Cardiac septum (tissue), 1 donor: ENCODE results near the gene B3GNT6.

GRCh38 chr11:75568586-75569232, 6.7 kb downstream of the SERPINH1 start:
- PRO-cap = no peak

DNA sequence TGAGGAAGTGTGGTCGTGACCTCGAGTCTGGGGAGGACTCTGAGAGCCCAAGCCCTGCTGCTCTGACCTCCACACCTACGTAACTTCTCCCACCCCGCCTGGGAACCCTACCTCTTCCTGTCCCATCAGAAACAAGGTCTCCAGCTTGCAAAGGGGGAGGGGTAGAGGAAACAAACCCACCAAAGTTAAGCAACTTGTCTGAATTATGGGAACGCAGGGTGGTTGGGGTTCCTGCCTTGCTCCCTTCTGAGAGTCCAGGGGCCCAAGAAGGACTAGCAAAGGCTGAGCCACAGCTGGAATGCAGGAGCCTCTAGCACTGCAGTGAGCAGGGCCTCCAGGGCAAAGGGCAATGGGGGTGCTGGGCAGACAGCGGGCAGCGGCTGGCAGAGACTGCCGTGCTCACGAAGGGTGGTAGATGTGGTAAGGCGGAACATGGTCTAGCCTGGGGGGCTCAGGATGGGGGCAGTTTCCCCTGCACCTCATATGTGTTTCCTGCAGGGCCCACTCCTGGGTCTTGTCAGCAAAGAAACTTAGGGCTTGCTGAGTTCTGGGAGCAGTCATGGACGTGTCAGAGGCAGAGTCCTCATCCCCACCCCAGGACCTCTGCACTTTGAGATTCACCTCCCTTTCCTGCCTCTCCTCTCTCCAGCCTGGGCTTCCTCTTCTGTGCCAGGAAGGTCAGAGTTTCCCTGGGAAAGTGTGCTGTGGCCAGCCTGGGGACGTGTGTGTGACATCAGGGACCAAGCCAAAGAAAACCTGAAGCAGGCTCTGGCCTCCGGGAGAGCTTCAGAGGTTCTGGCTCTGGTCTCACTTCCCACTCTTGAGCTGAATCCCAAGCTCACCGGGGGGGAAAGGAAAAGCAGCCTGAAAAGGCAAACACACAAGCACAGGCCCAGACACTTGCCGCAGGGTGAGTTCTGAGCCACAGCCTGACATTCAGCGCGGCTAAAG, 4.3 kb downstream of the MOGAT2 start:
- PRO-cap = no peak

DNA sequence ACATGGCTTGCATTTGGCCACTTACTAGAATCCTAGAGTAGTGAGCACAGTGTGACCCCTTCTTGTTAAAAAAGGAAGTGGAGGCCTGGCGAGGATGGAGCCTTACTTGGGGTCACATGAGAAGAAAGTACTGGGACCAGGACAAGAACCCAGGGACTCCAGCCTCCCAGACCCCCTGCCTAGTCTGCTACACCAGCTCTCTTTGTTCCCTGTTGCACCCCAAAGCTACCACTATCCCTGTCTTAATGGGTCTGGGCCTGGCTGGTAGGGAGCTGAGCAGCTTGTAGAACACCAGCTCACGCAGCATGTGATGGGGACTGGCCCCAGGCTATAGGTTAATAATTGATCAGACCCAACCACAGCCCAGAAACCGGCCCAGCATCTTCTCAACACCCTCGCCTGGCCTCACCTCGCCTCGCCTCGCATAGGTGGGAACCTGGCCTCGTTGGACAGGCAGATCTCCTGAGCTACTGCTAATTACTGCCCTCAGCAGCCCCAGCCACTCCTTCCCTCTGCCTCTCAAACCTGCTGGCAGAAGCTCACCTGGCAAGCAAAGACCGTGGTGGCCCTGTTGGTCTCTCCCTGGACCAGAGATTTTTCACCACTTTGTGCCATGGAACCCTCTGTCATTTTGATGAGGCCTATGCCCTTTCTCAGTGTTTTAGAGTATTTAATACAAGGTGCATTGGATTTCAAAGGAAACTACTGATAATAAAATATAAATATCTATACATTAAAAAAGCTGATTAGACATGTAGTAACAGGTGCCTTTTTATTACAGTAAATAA, 17.8 kb downstream of the DGAT2 start:
- PRO-cap = no peak

- PRO-cap = no peak
Measured at GRCh38 chr11:75813532-75814184, 1.4 kb upstream of the UVRAG start.

- PRO-cap = no peak
Measured at GRCh38 chr11:75816553-75817227, 1.7 kb downstream of the UVRAG start.

- PRO-cap = unidirectional peak, plus-strand start at chr11:76083913
Measured at GRCh38 chr11:76083779-76084212, 122.5 kb downstream of the WNT11 start.

DNA sequence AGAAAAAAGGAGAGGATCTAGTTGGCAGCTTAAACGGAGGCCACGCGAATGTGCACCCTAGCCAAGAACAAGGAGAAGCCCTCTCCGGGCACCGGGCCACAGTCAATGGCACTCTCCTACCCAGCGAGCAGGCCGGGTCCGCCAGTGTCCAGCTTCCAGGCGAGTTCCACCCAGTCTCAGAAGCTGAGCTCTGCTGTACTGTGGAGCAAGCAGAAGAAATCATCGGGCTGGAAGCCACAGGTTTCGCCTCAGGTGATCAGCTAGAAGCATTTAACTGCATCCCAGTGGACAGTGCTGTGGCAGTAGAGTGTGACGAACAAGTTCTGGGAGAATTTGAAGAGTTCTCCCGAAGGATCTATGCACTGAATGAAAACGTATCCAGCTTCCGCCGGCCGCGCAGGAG, 65.3 kb downstream of the WNT11 start:
- PRO-cap = no peak

- PRO-cap = bidirectional peak, plus-strand start at chr11:76236033, minus-strand start at chr11:76235900
Measured at GRCh38 chr11:76235670-76236924, 29.8 kb upstream of the WNT11 start.

GRCh38 chr11:76380167-76380669, 714 bp downstream of the THAP12 start:
- PRO-cap = no peak

GRCh38 chr11:76553426-76554430, 108.9 kb downstream of the EMSY start:
- PRO-cap = no peak

GRCh38 chr11:76592970-76593569, 77.5 kb downstream of the LRRC32 start:
- PRO-cap = no peak

DNA sequence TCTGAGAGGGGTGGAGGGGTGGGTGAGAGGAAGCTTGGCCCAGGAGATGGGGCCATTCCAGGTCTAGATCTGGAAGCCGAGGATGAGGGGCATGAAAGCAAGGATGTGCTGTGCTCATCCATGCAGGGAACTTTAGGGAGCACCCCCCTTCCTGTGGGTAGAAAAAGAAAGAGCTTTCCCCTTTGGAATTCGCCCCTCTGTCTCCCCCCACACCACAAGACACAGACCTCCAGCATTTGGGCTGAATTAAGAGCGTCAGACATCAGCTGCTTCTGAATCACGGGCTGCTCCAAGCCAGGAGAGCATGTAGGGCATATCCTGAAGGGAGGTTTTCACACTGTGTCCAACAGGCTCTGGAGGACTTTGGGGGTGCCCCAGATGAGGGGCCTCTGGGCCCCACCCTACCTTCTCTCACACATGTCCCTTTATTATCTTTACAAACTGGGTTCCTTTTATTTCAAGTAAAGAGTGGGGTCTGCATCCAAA, 53.0 kb downstream of the LRRC32 start:
- PRO-cap = no peak

DNA sequence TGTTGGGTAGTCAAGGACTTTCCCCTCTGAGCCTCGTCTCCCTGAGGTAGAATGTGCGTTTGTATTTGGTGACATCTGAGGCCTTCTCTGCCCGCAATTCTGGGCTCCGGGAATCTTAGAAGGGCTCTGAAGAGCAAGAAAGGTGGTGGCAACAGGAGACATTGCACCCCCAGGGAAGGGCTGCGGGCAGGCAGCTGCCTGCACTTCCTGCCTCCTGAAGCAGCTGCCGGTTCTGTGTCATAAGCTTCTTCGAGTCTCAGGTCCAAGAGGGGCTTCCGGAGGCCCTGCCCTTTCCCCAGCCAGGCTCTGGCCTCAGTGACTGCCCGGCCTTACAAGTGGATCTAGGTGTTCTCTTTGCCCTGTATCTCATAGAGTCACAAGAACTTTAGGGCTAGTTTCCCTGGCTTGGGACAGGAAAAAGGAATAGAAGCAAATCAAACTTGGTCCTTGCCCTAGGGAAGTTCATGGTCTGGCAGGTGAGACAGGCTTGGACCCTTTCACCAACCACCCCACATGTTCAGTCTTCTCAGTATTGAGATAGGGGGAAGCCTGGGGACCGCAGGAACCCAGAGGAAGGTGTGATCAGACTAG, 5.7 kb downstream of the LRRC32 start:
- PRO-cap = no peak

- PRO-cap = no peak
Measured at GRCh38 chr11:76721713-76722243, 51.2 kb upstream of the LRRC32 start.

DNA sequence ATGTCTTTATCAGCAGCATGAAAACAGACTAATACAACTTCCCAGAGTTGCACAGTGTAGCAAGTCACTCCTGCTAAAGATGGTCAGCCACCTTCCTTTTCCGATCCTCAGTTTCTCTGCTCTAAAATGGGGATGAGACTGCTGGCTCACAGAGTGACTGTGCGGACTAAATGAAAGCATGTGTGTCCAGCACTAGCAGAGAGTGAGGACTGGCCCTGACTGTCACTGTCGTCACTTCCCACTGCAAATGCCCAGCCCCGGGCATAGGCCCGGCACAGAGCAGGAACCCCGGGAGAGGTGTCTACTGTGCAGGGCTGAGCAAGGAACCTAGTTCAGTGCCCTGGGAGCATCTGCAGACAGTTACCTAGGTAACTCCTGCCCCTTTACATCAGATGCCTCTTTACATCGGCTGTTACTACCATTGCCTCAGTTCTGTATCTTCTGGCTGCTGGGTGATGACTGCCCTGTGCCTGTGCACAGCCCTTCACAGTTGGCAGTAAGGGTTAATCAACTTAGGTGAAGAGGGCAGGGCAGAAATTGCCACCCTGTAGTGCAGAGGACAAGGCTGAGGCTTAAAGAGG, 9.8 kb downstream of the TSKU start:
- PRO-cap = no peak

- PRO-cap = no peak
Measured at GRCh38 chr11:76801079-76801766, 18.1 kb downstream of the TSKU start.

DNA sequence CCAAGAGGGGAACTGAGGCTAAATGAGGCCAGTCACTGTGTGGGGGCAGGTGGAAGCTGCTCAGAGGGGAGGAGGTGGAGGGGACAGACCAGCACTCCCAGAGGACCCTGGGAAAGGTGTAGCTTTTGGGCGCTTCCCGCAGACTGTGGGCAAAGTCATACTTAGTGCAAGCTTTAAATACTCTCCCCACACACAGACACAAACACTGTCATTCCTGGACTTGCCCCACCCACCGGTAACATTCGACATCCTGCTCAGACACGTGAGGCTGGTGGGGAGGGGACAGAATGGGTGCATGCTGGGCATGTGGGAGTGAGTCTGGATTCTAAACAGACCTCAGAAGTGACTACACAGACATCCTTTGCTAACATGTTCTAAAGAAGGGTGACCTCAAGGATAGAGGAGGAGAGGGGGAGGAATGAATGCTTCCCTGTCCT, 22.1 kb downstream of the TSKU start:
- PRO-cap = unidirectional peak, minus-strand start at position 151 of the sequence

DNA sequence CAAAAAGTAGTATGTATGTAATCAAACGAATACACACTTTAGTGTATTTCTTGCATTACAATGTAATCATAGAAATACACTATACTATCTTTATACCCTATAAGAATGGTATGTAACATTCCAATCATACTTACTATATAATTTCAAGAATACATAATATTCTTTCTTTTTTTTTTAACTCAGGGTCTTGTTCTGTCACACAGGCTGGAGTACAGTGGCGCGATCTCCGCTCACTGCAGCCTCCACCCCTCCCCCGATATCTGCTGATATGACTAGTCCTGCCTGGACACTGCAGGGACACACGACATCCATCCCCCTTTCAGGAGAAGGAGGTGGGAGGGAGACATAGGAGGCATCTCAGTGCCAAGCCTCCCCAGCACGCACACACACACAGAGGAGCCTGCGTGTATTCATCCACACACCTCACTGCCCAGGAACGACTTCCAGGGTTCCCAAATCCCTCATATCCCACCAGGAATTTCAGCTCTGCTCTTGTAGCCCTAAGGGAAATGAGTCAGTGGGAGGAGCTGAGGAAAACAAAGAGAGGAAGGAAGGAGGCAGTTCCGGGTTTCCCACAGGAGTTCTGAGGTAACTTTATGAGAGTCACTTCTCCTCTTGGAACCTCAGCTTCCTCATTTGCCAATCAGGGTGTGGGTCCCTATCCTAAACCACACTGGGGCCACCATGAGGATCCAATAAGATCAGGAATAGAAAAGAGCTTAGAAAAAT, 37.3 kb upstream of the ACER3 start:
- PRO-cap = bidirectional peak, plus-strand start at position 606 of the sequence, minus-strand start at position 428 of the sequence

DNA sequence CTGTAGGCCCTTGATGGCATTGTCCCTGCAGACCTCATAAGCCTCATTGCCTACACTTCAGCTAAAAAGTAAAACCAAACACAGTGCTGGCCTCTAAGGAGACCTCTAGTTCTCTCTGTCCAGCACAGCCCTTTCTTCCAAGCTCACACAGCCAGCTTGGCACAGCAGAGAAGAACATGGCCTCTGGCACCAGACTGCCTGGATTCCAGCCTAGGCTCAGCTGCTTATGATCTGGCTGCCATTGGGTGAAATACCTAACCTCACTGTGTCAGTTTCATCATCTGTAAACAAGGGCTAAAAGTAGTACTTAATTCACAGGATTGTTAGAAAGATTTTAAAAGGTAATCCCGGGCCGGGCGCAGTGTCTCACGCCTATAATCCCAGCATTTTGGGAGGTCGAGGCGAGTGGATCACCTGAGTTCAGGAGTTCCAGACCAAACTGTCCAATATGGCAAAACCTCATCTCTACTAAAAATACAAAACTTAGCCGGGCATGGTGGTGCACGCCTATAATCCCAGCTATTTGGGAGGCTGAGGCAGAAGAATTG, 9.9 kb upstream of the ACER3 start:
- PRO-cap = no peak

DNA sequence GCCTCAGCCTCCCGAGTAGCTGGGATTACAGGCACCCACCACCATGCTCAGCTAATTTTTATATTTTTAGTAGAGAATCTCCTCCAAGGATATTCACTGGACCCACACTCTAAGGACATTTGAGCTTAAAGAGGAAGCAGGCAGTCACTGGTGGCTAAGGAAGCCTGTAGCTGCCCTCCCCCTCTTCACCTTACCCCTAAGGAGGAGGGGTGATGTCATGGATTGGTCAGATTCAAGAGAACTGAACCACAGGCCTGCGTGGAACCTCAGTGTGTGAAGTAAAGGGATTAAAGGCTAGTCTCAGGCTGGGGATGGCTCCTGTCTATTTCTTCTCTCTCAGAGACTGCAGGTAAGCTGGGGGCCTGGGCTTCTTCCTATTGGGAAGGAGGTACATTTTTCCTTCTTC, at the start of gene B3GNT6:
B3GNT6 (plus strand) TSS at position 269 of the 406 bp plus-strand sequence.
- PRO-cap = no peak